ENCODE results near the genes SMIM22 and RBFOX1.

DNA sequence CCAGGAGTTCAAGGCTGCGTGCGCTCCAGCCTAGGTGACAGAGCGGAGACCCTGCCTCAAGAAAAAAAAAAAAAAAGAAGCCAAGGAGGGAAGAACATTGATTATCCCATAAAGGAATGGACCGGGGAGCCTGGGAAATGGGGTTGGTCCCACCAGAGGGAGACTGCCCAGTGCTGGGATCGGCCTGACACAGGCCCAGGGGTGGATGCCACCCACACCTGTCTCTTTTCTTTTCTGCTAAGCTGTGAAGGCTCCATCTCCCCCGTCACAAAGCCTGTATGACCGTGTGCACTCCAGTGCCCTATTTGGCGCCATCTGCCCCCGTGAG is 15.7 kb downstream of the UBALD1 start:
- PRO-cap, 10 experiments, result peak in 3 of 10 experiments; most common minus-strand start position 267 of the sequence (in 3)

DNA sequence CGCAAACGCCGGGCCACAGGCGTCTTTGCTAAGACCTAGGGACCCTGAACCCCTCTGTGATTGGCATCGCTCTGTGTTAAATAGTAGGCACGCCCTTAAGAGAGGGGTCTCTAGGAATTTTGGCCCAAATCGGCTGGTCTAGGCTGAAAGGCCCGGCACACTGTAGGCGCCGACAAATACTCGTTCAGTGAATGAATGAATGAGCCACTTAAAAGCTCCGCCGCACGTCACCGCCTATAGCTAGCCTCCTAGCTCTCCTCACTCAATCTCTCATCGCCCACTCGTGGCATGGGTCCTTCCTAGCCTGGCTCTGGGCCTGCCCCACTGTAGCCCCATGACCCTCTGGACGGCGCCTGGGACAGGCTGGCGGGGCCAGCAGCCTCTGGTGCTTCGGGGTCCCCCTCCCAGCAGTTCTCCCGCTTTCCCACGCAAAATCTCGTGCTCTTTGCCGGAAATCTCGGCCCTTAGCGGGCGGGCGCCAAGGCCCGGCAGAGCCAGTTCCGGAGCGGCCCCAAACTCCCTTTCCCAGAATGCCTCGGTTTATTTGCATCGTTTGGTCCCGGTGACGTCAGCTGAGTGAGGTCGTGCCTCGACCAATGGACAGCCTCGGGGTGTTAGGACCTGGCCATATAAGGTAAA is 1.2 kb upstream of the UBALD1 start:
- PRO-cap, 10 experiments, result peak in 10 of 10 experiments; most common minus-strand start position 418 of the sequence (in 2)

GRCh38 chr16:4625552-4626091 is 996 bp downstream of the MGRN1 start:
- PRO-cap, 10 experiments, result peak in 6 of 10 experiments; most common plus-strand start chr16:4625665 (in 5); most common minus-strand start chr16:4625671 (in 4)

- PRO-cap, 10 experiments, result no peak in any of the 10 experiments
Measured at GRCh38 chr16:4639718-4640412, 15.2 kb downstream of the MGRN1 start.

- PRO-cap, 10 experiments, result no peak in any of the 10 experiments
Measured at GRCh38 chr16:4676819-4677296, 16.5 kb upstream of the NUDT16L1 start.

GRCh38 chr16:4692550-4693270 is 652 bp upstream of the NUDT16L1 start:
- PRO-cap, 10 experiments, result no peak in any of the 10 experiments

DNA sequence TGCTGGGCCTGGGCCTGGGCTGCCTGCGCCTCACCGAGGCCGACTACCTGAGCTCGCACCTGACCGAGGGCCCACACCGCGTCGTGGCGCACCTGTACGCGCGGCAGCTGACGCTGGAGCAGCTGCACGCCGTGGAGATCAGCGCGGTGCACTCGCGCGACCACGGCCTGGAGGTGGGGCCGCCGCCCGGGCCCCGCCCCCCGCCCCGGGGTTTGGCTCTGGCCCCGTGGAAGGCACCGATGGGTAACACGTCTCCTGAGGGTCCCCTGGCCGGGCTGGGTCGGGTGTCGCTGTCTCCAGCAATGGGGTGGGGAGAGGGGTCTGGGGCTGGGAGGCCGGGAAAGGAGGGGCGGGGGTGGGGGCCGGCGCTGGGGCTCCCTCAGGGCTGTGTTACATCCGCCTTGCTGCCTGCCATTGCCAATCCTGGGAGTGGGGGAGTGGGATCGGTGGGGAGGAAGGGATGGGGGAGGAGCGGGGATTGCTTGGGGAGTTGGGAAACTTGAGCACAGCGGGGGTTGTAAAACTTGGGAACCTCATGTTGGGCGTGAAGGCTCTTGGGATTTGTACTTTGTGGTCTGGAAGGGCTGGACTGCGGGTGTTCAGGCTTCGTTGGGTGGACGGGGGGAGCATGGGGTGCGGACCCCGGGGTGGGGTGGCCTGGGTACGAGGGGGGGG is 841 bp downstream of the NUDT16L1 start:
- PRO-cap, 10 experiments, result peak in 9 of 10 experiments; most common plus-strand start position 246 of the sequence (in 3); most common minus-strand start position 85 of the sequence (in 3)

GRCh38 chr16:4694741-4695800 is 1.7 kb downstream of the NUDT16L1 start:
- PRO-cap, 10 experiments, result peak in 1 of 10 experiments; most common minus-strand start chr16:4695222 (in 1)

GRCh38 chr16:4733624-4733991 is 463 bp downstream of the ANKS3 start:
- PRO-cap, 10 experiments, result no peak in any of the 10 experiments

GRCh38 chr16:4795007-4795531 is at the start of gene SMIM22:
Gene SMIM22 (plus strand): TSS chr16:4795369.
- PRO-cap, 10 experiments, result peak in 7 of 10 experiments; most common plus-strand start chr16:4795369 (in 6); most common minus-strand start chr16:4795269 (in 3)

- PRO-cap, 10 experiments, result no peak in any of the 10 experiments
Measured at GRCh38 chr16:4832723-4832961, 14.4 kb downstream of the GLYR1 start.

GRCh38 chr16:4834475-4834711 is 12.7 kb downstream of the GLYR1 start:
- PRO-cap, 10 experiments, result no peak in any of the 10 experiments

DNA sequence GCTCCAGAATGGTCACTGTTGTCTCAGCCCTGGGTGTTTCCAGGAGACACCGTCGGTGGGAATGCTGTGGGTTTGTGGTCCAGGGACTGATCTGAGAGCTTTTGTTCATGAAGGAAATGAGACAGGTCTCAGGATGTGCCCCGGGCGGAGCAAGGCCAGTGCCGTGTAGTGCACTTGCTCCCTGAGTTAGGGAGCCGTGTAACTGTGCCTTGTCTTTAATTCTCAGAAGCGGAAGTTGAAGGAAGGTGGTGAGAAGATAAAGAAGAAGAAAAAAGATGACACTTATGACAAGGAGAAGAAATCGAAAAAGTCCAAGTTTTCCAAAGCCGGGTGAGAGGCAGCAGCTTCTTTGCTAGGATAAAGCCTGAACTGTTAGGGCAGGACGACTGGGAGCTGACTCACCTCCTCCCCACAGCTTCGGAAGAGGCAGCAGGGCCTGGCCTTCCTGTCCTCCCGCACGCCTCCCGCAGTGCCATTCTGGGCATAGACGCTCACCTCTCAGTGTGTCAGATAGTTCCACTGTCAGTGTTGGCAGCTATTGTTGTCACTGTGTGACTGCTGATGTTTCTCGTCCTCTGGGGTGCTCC is 12.5 kb downstream of the UBN1 start:
- PRO-cap, 10 experiments, result peak in 1 of 10 experiments; most common minus-strand start position 63 of the sequence (in 1)

DNA sequence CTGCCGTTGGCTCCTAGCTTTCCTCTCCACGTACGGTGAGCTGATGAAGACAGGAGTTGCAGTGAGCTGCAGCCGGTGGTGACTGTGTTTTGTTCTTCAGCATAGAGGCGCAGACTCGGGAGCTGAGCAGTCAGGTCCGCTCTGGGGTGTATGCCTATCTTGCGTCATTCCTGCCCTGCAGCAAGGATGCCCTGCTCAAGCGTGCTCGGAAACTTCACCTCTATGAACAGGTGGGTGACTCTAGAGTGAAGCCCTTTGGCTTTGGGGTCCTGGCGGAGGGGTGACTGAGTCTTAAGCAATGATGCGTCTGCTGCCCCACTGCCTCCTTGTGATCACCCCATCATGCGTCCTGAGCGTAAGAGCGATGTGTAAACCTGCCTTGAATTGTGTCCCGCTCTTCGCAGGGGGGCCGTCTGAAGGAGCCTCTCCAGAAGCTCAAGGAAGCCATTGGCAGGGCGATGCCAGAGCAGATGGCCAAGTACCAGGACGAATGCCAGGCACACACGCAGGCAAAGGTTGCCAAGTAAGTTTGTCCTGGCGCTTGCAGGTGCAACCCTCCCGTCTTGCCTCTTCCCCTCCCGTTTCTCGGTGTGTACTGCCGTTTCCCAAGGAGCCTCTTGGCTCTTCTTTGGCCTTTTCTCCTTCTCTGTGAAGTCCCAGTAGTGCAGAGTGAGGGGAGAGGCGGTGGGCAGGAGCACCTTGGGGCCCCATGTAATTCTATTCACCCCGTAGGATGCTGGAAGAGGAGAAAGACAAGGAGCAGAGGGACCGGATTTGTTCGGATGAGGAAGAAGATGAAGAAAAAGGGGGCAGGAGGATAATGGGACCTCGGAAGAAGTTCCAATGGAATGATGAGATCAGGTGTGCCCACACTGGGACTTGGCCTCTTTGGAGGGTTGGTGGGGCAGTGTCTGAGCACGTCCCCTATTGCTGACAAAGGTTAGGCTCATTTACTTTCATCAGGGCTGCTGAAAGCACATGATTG is 23.1 kb downstream of the UBN1 start:
- PRO-cap, 10 experiments, result no peak in any of the 10 experiments

GRCh38 chr16:4884630-4885417 is 37.5 kb downstream of the UBN1 start:
- PRO-cap, 10 experiments, result no peak in any of the 10 experiments

GRCh38 chr16:4885418-4886156 is 38.3 kb downstream of the UBN1 start:
- PRO-cap, 10 experiments, result no peak in any of the 10 experiments

- PRO-cap, 10 experiments, result no peak in any of the 10 experiments
Measured at GRCh38 chr16:4887949-4888364, 40.7 kb downstream of the UBN1 start.

DNA sequence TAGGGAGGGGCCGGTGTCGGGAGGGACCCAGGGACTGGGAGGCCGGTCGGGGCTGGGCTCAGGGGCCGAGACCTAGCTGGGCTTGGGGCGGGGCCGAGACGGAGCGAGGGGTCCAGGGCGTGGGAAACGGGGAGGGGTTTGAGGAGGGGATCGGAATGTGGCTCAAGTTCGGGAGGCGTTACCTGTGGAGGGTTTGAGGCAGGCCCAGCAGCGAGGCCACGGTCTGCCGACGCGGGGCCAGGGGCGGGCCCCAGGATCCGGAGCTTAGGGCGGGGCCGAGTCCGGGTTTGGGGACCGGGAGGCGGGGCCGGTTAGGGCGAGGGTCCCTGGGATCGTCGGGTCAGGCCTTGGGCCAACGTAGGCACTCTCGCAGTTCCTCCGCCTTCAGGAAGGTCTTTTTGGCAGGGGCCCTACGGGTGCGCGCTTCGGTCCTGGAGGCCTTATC is 839 bp upstream of the EEF2KMT start:
- PRO-cap, 10 experiments, result peak in 2 of 10 experiments; most common plus-strand start position 278 of the sequence (in 2); most common minus-strand start position 259 of the sequence (in 1)

- PRO-cap, 10 experiments, result peak in 1 of 10 experiments; most common minus-strand start chr16:5450809 (in 1)
Measured at GRCh38 chr16:5450137-5451008, 352.8 kb upstream of the EEF2KMT start.

- PRO-cap, 10 experiments, result no peak in any of the 10 experiments
Measured at GRCh38 chr16:6018867-6019476, at the start of gene RBFOX1. Gene RBFOX1 (plus strand): TSS chr16:6019024.